Right lobe of liver (tissue), 4 donors: ENCODE results near the genes GNRHR and UGT2B11.

GRCh38 chr4:55949212-55949835 is 579 bp downstream of the CEP135 start:
- PRO-cap, 4 experiments, result peak in 4 of 4 experiments; most common plus-strand start chr4:55949284 (in 4)
- RAMPAGE, long total RNA, 2 experiments, result no peak in any of the 2 experiments

GRCh38 chr4:56049440-56050068 is 656 bp downstream of the CRACD start:
- PRO-cap, 4 experiments, result no peak in any of the 4 experiments
- RAMPAGE, long total RNA, 2 experiments, result no peak in any of the 2 experiments

GRCh38 chr4:56212637-56213180 is 163.8 kb downstream of the CRACD start:
- PRO-cap, 4 experiments, result peak in 2 of 4 experiments; most common plus-strand start chr4:56212969 (in 2)
- RAMPAGE, long total RNA, 2 experiments, result no peak in any of the 2 experiments

DNA sequence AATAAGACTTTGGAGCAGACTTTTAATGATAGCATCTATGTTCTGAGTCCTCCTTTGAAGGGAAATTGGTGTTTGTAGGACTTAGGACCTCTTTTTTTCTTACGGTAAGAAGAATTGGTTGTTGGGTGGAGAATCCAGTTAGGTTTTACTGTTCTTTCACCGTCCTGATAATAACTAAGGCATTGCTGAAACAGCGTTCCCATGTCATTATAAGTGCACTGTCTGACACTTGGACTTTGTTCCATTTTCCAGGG is 119.8 kb downstream of the AASDH start:
- PRO-cap, 4 experiments, result no peak in any of the 4 experiments
- RAMPAGE, long total RNA, 2 experiments, result no peak in any of the 2 experiments

GRCh38 chr4:56757302-56758685 is 63.7 kb downstream of the SPINK2 start:
- PRO-cap, 4 experiments, result no peak in any of the 4 experiments
- RAMPAGE, long total RNA, 2 experiments, result no peak in any of the 2 experiments

DNA sequence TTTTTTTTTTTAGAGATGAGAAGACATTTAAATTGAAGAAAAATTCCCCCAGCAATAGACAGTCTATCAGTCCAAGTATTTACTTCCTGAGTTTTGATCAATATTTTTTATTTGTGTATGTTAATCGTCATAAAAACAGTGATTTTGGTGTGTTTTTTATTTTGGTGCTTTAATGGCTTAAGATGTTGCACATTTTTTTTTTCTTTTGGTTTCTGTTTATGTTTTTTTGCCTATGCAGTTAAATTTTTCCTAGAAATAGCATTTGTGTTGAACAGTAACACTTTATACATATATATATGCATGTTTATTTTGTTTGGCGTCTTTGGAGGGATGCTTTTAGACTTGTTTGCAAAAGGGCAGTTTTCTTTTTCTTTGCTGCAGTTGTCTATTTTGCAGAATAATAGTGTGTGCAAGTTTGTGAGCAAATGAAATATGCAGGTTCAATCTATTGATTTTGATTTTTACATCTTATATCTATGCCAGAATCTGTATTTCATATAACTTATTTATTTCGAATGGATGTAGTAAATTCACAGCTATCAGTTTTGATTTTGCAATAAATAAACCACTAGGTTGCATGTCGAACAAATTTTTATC is 25.0 kb downstream of the REST start:
- PRO-cap, 4 experiments, result no peak in any of the 4 experiments
- RAMPAGE, long total RNA, 2 experiments, result no peak in any of the 2 experiments

- PRO-cap, 4 experiments, result no peak in any of the 4 experiments
- RAMPAGE, long total RNA, 2 experiments, result no peak in any of the 2 experiments
These were observed 51.4 kb downstream of the POLR2B start for GRCh38 chr4:57030001-57030514.

GRCh38 chr4:61201178-61202001 is 1.3 kb downstream of the ADGRL3 start:
- PRO-cap, 4 experiments, result no peak in any of the 4 experiments
- RAMPAGE, long total RNA, 2 experiments, result no peak in any of the 2 experiments

DNA sequence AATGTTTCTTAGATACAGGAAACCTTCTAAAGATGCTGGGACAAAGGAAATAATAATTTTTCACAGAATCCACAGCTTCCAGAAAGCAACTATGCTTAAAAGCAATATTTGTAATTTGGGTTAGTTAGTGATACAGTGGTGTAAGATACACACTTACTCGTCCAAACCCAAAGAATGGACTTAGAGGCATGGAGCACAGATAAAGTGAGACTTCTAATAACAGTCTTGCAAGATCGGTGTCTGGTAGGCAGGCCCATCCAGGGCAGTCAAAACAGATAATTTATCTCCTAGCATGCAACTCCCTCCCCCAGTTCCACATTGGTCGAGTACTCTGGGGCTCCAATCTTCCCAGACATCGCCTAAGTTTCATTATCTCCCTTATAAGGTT is 471.5 kb downstream of the TECRL start:
- PRO-cap, 4 experiments, result no peak in any of the 4 experiments
- RAMPAGE, long total RNA, 2 experiments, result no peak in any of the 2 experiments

GRCh38 chr4:64608542-64609023 is 199.3 kb upstream of the TECRL start:
- PRO-cap, 4 experiments, result no peak in any of the 4 experiments
- RAMPAGE, long total RNA, 2 experiments, result no peak in any of the 2 experiments

DNA sequence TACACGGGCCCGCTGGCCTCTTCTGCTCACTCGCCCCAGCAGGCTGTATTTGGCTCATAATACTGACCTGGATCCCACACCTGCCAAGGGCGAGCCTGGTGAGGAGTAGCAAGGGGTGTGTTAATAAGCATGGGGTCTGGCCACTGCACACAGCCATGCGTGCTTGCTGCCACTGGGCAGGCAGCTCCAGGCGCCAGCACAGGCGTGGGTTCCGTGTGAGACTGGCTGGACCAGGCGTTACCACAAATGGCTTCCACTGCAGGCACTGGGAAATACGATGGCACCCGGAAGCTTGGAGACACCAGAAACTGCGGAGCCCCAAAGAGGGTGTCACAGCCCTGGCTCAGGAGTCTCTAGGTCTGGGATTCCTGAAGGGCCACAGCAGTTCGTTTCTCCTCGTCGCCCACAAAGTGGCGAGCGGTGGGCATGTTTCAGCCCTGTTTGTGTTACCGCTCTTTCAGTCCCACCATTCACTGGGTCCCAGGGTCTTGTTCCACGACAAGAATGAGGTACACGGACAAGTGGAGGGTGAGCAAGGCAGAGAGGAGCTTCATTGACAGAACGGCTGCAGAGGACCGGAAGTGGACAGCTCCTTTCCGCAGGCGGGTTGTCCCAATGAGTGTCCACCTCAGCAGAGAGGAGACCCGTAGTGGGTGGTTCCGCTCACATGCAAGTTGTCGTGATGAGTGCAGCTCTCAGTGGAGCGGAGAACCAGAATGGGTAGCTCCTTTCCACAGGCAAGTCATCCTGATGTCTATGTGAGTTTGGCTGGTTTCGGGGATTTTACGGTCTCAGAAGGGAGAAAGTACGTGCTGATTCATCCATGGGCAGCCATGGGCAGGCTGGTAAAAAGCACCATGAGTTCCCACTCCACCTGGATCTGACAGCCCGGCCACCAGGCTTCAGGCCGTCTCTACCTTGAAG is 428.8 kb downstream of the EPHA5 start:
- PRO-cap, 4 experiments, result no peak in any of the 4 experiments
- RAMPAGE, long total RNA, 2 experiments, result no peak in any of the 2 experiments

DNA sequence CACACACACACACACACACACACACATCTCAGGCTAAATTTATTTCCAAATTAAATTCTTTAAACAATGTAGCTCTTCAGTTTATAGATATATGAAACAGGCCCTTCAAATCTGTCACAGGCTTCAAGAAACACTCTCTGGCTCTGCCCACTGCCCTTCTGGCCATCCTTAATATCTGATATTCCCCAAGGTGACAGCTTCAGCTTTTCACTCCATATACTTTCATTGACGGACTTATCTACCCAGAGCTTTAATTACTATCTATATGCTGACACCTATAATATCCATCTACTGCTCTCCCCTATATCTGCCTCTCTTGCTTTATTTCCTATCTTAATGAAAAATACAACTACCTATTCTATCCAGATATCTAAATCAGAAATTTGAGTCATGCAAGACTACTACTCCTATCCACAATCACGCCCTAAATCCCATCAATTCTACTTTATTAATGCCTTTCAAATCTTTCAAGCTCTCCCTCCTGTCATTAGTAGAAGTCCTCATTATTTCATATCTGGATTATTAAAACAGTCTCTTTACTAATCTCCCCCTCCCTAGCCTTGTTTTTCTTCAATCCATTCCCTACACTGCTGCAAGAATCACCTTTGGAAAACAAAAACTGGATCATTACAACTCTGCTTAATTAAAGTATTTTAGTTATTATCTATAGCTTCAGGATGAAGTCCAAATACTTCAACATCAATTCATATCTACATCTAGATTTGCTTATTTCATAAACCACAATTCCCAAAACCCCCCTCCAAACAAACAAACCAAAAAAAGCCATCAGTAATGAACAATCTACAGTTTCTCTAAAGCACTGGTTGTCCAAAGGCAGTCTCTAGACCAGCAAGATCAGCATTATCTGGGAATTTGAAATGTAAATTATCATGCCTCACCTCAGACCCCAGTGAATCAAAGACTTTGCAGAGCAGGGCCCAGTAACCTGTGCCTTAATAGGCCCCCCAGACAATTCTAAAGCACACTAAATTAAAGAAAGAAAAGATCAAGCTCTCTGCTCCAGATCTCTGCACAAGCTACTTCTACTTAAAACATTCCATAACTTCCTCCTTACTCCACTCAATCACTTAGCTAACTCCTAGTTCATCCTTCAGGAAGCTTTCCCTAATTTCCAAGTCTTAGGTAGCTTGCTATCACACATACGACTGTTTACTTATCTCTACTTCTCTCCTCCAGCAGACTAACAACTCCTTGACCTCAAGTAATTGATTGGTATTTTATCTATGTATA is 35.6 kb downstream of the CENPC start:
- PRO-cap, 4 experiments, result no peak in any of the 4 experiments
- RAMPAGE, long total RNA, 2 experiments, result no peak in any of the 2 experiments

- PRO-cap, 4 experiments, result no peak in any of the 4 experiments
- RAMPAGE, long total RNA, 2 experiments, result no peak in any of the 2 experiments
These were observed at the start of gene GNRHR for GRCh38 chr4:67754160-67754659. Gene GNRHR (minus strand): TSS chr4:67754388.

DNA sequence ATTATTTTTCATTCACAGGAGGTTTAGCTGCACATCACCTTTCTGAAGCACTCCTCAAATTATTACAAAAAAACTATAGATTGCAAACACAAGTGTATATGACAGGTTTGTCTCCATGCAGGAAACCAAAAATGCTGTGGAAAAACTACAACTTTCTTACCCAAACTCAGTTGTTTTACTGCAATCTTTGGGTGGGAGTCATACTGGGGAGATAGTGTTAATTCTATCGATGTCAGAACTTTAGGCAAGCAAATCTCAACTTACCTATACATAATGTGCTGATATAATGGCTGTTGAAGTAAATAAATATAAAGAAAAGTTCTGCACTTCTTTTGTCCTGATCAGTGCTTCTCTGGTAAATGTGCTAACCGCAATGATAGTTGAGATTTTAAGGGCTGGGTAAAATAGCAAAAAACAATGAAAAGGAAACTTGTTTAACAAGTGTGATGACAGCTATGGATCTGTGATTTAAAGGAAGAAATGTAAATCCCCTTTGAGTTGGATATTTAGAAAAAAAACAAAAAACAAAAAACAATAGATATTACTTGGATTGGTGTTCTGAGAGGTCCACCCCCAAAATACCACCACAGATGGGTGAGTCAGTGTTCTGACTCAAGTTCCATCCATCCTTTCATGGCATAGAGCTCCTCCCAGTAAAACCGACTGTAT is 27.7 kb downstream of the TMPRSS11B start:
- PRO-cap, 4 experiments, result no peak in any of the 4 experiments
- RAMPAGE, long total RNA, 2 experiments, result no peak in any of the 2 experiments

- PRO-cap, 4 experiments, result peak in 2 of 4 experiments; most common plus-strand start chr4:68349281 (in 2)
- RAMPAGE, long total RNA, 2 experiments, result no peak in any of the 2 experiments
These were observed 808 bp downstream of the YTHDC1 start for GRCh38 chr4:68349183-68349381.

DNA sequence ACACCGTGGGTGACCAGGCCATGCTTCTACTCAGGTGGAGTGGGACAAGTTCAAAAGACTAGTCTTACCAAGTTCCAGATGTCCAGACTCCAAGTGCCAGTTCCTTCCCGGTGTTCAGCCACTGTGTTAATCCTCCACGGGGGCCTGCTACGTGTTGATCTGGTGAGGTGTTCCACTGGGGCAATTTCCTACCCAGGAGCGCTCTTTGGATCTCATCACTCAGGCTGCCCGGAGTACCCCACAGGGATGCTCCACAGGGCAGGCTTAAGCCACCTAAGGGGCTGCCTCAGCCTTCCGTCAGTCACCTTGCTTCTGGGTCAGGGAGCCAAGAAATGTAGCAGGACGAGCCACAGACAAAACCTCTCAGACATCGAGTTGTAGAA is 248 bp downstream of the UGT2B17 start:
- PRO-cap, 4 experiments, result no peak in any of the 4 experiments
- RAMPAGE, long total RNA, 2 experiments, result no peak in any of the 2 experiments

GRCh38 chr4:68861168-68861391 is 45.3 kb downstream of the UGT2B10 start:
- PRO-cap, 4 experiments, result peak in 2 of 4 experiments; most common plus-strand start chr4:68861303 (in 2)
- RAMPAGE, long total RNA, 2 experiments, result no peak in any of the 2 experiments

DNA sequence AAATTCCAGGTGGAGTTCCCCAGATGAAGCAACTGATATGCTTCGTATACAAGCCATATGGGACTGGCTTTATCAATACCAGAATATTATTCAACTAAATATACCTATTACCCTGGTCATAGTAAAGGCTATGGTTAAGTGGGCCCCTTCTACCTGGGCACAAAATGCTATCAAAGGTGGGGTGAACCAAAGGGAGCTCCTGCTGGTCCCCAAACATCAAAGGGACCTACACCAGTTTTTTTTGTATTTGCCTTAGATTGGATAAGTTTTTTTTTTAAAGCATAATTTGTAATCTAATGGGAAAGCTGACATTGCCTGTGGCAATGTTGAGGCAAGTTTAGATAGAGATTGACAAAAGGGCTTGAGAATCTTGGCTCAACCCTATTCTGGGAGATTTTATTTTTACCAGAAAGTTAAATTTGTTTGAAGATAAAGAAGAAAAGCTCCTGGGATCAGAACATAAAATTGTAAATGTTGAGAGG is 9.4 kb upstream of the UGT2A3 start:
- PRO-cap, 4 experiments, result peak in 1 of 4 experiments; most common minus-strand start position 243 of the sequence (in 1)
- RAMPAGE, long total RNA, 2 experiments, result no peak in any of the 2 experiments

GRCh38 chr4:69214465-69214825 is at the start of gene UGT2B11:
Gene UGT2B11 (minus strand): TSS chr4:69214748.
- PRO-cap, 4 experiments, result no peak in any of the 4 experiments
- RAMPAGE, long total RNA, 2 experiments, result start-site peak on the minus strand in 1 of 2 experiments, at chr4:69214739-69214749 at its widest, 11 reads per replicate

GRCh38 chr4:69493393-69493902 is 2.3 kb downstream of the UGT2B4 start:
- PRO-cap, 4 experiments, result peak in 3 of 4 experiments; most common plus-strand start chr4:69493814 (in 2); most common minus-strand start chr4:69493609 (in 1)
- RAMPAGE, long total RNA, 2 experiments, result no peak in any of the 2 experiments